Amniotic epithelial cell (primary cell): ENCODE measurements around a stretch of chr5.

DNA sequence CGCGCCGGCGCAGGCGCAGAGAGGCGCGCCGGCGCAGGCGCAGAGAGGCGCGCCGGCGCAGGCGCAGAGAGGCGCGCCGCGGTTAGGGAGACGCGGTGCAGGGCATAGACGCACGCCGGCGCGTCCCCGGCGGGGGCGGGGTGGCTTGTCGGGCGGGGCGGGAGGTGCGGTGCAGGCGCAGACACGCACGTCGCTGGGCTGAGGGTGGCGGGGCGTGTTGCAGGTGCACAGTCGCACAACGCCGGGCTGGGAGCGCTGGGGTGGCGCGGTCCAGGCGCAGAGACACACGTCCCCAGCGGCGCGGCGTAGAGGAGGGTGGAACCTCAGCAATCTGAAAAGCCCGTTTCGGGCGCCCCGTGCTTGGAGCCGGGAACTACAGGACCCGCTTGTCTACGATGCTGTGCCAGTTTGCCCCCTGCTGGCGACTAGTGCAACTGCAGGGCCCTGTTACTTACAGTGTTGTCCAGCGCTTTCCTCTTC is 79.1 kb upstream of the PLEKHG4B start:
- RRBS = 80% methylated on average over 5 of the region's 60 CpGs

DNA sequence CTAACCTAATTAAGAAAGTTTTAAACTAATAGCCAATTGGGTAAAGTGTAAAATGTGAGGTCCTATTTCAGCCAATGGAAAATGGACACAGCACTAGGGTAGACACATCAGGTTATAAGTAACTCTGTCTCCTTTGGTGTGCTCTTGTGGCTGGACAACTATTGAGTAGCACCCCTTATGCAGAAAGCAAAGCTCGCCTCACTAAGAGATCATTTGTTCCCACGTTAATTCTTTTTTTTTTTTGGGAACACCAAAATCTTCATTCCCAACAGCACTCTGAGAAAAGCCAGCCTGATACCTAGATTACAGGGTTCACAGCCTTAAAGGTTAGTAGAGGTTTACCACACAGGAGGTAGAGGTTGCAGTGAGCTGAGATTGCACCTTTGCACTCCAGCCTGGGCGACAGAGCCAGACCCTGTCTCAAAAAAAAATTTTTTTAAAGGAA is 77.0 kb upstream of the PLEKHG4B start:
- RRBS = no CpG with 5 or more reads among the region's 3 CpGs

DNA sequence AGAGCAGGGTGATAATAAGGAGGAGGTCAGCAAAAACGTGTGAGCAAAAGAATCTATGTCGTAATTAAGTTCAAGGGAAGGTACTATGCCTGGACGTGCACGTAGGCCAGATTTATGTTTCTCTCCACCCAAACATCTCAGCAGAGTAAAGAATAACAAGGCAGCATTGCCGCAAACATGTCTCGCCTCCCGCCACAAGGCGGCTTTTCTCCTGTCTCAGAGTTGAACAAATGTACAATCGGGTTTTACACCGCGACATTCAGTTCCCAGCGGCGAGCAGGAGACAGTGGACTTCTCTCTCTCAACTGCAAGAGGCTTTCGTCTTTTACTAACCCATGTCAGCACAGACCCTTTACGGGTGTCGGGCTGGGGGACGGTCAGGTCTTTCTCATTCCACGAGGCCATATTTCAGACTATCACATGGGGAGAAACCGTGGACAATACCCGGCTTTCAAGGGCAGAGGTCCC is 5.7 kb downstream of the LRRC14B start:
- RRBS = no CpG with 5 or more reads among the region's 20 CpGs

- RRBS = no CpG with 5 or more reads among the region's 10 CpGs
These were observed 9.7 kb downstream of the LRRC14B start for GRCh38 chr5:200826-201575.

DNA sequence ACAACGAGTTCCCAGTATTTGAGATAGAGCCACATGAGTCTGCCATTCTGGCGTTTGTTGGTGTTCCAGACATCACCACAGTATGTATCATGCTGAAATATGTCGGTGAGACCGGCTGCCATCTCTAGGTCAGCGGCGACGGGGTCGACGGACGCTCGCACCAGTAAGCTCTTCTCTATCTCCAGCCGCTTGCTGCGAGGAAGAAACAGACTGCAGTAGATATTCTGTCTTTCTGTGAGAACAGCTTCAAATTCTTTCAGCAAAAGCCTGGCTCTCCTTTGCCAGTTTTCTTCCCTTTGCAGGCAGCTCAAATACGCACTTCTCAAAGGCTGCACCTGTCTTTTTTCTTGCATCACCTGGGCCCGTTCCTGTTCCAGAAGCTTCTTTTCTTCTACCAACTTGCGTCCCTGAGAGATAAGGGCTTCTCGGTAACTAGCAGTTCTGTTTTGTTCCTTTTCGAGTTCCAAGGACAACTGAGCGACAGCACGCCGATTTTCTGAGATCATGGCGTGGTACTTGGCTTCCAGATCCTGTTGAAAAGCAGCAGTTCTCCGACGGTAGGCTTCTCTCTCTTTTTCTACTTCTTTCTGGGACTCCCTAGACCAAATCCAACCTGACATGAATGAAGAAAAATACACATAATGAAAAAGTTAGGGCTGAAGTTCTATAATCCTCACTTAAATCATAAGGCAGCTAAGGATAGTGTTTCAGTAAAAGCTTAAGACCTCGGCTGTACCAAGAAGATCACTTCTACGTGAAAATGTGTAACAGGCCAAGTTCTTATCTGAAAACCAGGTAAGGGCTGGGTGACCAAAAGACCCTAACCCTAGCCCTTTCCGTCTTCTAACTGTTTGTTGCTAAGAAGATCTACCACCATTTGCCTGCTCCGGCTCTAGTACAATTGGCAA is 12.4 kb downstream of the CCDC127 start:
- RRBS = 100% methylated on average over 1 of the region's 28 CpGs

DNA sequence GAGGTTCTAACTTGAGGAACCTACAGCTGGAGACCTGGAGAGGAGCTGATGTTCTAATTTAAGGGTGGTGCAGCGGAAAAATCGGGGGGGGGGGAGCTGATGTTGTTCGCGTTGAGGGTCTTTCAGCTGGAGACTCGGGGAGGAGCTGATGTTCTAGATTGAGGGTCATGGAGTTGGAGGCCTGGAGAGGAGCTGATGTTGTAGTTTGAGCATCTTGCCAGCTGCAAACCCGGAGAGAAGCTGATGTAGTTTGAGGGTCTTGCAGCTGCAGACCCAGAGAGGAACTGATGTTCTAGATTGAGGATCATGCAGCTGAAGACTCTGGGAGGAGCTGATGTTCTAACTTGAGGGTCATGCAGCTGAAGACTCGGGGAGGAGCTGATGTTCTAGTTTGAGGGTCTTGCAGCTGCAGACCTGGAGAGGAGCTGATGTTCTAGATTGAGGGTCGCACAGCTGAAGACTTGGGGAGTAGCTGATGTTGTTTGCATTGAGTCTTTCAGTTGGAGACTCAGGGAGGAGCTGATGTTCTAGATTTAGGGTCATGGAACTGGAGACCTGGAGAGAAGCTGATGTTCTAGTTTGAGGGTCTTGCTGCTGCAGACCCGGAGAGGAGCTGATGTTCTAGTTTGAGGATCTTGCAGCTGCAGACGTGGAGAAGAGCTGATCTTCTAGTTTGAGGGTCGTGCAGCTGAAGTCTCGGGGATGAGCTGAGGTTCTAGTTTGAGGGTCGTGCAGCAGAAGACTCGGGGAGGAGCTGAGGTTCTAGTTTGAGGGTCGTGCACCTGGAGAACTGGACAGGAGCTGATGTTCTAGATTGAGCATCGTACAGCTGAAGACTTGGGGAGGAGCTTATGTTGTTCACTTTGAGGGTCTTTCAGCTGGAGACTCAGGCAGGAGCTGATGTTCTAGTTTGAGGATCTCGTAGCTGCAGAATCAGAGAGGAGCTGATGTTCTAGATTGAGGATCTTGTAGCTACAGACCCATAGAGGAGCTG is 11.0 kb downstream of the PDCD6 start:
- RRBS = no CpG with 5 or more reads among the region's 17 CpGs

- RRBS = no CpG with 5 or more reads among the region's 5 CpGs
These were observed 55.7 kb downstream of the AHRR start for GRCh38 chr5:377303-377579.

GRCh38 chr5:472873-473407 is 30.0 kb downstream of the EXOC3 start:
- RRBS = 2% methylated on average over 28 of the region's 96 CpGs

GRCh38 chr5:518653-519267 is 5.5 kb downstream of the SLC9A3 start:
- RRBS = no CpG with 5 or more reads among the region's 13 CpGs

DNA sequence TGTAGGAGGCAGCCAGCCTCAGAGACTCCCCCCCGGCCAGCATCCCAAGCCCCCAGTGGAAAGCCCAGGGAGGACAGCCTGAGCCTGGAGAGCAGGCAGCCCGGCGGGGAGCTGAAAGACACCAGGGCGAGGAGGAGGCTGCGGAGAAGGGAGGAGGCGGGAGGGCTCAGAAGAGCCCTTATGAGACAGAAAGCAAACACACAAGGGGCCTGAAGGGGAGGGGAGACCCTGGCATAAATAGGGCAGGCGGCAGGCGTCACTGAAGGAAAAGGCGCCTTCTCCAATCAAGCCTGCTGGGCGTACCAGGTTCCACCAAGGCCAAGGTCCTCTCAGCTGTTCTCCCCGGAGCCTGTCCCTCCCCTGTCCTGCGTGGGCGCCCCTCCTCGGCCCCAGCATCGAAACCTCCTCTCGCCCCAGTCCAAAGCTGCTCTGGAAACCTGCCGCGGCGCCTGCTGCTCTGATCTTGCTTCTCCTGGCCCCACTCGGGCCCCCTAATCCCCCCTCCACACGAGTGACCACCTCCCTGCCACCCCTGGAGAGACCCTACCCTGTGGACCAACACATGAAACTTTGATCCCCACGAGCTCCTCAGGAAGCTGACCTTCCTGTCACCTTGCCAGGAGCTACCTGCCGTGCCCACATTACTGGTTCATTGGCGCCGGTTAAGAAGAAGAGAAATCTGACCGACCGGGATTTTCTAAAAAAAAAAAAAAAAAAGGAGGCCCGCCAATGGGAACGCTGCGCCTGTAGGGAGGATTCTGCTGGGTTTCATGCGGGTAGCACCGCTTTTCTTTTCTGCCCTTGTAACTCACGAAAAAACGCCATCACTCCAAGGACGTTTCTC is 1.1 kb downstream of the SLC9A3 start:
- RRBS = 8% methylated on average over 2 of the region's 35 CpGs

DNA sequence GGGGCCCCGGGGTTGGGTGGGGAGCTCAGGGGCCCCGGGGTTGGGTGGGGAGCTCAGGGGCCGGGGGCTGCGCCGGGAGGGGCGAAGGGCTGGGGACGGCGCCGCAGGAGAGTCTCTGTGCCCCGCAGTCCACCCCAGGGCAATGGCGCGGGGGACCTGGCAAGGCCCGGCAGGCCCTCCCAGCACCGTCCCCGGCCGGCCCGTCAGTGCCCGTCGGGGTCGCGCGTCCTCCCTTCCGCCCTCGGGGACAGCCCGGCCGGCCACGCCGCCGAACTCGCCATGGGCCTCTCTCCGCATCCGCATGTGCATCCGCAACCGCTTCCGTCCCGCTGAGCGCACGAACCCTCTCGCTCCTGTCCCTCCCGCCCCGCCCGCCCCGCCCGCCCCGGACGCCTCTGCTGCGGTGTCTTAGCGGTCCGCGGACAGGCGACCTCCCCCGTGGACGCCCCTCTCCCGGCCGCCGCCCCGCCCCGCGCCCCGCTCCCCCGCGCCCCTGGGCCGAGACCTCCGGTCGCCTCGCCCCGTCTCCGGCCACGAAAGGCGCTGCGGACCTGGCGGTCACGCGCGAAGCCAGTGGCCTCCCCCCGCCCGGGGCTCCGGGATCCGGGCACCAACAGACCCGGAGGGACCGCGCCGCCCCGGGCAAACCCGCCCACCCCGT is 4.1 kb upstream of the SLC9A3 start:
- RRBS = 12% methylated on average over 48 of the region's 86 CpGs

DNA sequence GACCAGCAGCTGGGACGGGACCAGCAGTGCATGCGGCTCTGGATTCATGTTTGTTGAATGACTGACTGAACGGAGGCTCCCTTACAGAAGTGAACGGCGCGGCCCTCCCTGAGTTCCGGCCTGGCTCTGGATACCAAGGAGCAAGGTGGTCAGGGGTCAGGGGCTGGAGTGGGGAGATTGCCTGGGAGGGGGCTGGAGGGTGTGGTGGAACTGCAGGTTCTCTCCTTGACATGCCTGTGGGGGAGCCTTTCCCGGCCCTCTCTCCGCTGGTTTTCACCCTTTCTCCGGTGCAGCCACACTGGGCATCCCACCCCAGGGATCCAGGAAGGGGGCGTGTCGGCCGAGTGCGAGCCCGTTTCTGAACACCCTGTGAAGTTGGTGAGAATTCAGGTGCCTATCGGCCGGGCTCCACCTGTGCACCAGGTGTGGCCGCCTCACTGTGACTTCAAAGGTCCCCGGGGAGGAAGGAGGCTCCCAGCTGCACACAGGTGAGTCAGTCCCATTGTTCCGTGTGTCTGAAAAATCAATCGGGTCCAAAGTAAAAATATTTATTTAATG is 11.0 kb upstream of the CEP72 start:
- RRBS = 48% methylated on average over 3 of the region's 21 CpGs

DNA sequence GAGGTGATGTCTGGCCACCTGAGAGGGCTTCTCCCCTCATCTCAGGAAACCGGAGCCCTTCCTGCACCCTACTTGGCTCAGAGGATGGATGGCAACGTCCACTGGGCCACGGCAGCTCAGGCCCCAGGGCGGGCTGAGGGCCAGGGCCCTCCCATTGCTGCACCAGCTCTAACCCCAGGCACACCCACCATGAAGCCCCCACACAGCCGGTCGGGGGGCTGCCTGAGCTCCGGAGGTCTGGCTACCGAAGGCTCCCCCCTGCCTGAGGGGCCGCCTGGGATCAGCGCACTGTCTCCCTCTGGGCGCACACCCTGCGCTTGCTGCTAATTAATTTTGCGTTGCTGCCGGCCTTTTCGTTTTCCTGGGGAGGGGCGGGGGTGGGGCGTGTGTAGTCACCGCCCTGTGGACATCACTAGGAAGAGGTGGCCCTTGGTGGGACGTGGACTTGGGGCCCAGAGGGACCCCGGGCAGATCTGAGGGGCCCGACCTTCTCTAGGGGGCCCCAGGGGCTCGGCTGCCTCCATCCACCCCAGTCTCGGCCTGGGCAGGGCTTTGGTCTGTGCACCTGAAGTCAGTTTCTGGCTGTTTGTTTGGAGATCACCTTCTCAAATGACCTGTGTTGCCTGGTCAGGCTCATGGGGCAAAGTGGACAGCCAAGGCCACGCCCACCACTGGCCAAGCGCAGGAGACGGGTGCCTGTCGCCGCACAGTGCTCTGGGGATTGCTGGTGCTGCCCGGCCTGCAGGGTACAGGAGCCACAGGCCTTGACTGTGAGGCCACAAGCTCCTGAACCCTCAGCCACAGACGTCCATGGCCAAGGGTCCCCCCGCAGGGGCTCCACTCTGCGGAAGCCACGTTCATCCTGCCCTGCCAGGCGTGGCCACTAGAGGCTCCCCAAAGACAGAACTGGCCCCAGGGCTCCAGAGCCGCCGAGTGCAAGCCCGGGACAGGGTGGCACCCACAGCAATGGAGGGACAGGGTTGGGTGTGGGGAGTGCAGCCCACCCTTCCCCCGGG is 22.0 kb downstream of the TPPP start:
- RRBS = 9% methylated on average over 2 of the region's 38 CpGs

DNA sequence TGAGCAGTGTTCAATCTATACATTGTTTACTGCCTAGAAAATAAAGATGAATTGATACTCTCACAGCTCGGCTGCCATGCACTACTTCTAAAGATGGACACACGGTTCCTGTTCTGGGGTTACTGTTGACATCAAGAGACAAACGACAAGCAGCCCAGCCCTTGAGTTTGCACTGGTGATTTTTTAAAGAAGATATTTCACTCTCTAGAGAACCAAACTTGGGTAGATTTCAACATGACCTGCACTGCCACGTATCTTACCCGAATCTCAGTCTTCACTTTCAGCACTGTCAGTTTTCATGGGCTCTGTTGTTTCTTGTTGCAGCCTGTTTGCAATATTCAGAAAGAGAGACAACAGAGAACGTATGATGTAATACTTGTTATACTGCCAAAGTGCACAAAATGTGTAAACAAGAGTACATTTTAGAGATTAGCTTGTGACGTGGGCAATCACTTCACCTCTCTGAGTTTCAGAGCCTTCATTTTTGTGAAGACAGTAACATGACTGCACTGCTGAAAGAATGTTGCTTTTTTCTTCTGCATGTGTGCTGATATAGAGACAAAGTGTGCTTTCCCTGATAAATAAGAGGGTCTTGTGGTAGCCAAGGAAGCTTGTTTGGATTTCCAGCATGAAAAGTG is 23.5 kb upstream of the TPPP start:
- RRBS = no CpG with 5 or more reads among the region's 7 CpGs

- RRBS = no CpG with 5 or more reads among the region's 29 CpGs
These were observed 810 bp upstream of the ZDHHC11B start for GRCh38 chr5:785334-785744.

DNA sequence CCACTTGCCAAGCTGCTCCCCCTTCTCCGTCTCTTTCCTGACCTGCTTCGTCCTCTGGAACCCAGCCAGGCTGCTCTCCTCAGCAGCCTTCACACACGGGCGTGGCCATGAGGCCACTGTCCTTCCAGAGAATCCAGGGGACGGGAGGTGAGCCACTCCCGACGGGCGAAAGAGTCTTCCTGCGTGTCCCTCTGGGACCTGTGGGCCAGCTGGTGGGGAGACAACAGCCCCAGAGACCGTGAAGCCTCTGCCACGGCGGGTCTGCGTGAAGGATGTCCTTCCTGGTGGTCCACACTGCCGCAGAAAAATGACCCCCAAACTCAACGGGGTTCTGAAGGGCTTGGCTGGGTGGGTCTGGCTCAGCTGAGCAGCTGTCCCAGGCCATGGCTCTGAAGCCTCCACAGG is 47.5 kb upstream of the NKD2 start:
- RRBS = no CpG with 5 or more reads among the region's 15 CpGs

- RRBS = 79% methylated on average over 6 of the region's 47 CpGs
These were observed 44.7 kb upstream of the NKD2 start for GRCh38 chr5:963438-964799.

DNA sequence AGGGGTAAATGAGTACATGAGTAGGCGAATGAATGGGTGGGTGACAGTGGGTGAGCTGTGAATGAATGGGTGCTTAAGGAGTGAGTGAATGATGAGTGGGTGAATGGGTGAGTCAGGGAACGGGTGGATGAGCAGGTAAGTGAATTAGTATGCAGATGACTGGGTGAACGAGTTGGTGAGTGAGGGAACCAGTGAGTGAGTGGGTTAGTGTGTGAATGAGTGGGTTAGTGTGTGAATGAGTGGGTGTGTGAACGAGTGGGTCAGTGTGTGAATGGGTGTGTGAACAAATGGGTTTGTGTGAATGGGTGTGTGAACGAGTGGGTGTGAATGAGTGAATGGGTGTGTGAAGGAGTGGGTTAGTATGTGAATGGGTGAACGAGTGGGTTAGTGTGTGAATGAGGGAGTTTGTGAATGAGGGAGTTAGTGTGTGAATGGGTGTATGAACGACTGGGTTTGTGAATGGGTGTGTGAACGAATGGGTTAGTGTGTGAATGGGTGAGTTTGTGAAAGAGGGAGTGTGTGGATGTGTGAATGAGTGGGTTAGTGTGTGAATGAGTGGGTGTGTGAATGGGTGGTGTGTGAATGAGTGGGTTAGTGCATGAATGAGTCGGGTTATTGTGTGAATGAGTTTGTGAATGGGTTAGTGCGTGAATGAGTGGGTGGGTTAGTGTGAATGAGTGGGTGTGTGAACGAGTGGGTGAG is 32.9 kb downstream of the NKD2 start:
- RRBS = no CpG with 5 or more reads among the region's 11 CpGs

DNA sequence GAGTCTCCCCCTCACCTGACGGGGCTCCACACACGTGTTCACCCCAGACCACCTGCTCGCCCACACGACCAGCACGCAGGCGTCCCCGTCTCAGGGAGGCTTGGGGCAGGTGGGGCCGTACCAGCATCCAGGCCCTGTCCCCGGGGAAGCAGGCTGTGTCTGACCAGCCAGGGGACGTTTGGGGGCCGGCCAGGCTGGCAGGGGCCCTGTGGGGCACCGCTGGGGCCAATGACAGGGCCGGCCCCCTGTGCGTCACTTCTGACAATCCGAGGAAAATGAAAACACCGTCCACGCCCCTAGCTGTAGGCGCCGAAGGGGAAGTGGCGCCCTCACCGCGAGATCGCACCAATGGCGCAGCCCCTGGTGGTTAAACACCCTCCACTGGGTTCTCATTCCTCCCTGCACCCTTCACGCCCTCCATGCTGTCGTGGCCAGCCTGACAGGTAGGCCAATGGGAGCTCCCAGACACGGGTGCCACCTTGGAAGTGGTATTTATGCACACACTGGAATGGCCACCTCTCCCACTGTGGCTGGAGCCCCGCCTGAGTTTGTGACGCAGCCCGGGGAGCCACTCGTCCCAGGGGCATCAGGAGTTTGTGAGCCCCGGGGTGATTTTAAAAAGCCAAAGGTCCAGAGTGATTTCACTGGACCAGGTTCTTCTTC is 49.5 kb downstream of the NKD2 start:
- RRBS = 93% methylated on average over 5 of the region's 32 CpGs

DNA sequence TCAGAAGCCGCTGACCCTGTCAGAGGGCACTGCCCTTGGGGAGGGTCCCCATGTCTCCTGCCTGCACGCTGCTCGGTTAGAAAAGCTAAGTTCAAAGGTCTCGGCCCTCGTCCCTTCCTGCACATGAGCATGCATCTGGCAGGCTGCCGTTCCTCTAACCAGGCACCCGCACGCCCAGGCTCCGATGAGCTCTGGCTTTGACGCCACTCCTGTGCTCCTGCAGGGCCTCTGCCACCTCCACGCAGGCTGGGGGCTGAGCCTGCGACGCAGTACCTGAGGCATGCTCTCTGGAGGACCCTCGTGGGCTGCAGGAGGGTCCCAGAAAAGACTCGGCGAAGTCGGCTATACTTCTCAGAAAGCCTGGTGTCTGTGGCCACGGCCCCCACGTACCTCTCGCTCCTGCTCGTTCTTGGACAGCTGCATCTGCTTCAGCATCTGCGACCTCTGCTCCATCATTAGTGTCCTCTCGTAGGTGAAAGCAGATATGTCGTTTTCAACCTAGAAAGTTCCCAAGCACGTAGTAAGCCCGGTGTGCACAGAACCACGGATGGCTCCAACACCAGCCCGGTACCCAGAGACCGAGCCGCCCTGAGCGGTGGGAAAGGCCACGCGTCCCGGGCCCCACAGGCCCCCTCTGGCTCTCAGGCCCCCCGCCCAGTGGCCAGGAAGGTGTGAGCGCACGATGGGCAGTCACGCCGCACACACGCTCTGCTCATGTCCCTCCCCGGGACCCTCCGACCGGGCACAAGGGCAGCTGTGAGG is 51.5 kb downstream of the NKD2 start:
- RRBS = 80% methylated on average over 7 of the region's 43 CpGs